GM19240 (cell line): Measurements from ENCODE around the gene SMARCC1.

DNA sequence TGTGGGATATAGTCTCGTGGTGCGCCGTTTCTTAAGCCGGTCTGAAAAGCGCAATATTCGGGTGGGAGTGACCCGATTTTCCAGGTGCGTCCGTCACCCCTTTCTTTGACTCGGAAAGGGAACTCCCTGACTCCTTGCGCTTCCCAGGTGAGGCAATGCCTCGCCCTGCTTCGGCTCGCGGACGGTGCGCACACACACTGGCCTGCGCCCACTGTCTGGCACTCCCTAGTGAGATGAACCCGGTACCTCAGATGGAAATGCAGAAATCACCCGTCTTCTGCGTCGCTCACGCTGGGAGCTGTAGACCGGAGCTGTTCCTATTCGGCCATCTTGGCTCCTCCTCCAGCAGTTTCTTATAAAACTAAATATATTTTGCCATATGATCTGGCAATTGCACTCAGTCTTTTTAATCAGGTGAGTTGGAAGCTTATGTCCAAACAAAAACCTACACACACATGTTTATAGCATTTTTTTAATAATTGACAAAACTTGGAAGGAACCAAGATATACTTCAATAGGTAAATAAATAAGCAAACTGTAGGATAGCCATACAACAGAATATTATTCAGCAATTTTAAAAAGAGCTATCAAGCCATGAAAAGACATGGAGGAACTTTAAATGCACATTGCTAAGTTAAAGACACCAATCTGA lies 71.3 kb upstream of the PRSS50 start:
- RRBS = no CpG with 5 or more reads among the region's 25 CpGs

- RRBS = 17% methylated on average over 2 of the region's 25 CpGs
These were observed 51.5 kb downstream of the MYL3 start for GRCh38 chr3:46811634-46812340.

GRCh38 chr3:46882391-46883176 lies 5.1 kb downstream of the PTH1R start:
- RRBS = 2% methylated on average over 15 of the region's 77 CpGs

GRCh38 chr3:46928125-46928693 lies 48.3 kb downstream of the CCDC12 start:
- RRBS = no CpG with 5 or more reads among the region's 3 CpGs

DNA sequence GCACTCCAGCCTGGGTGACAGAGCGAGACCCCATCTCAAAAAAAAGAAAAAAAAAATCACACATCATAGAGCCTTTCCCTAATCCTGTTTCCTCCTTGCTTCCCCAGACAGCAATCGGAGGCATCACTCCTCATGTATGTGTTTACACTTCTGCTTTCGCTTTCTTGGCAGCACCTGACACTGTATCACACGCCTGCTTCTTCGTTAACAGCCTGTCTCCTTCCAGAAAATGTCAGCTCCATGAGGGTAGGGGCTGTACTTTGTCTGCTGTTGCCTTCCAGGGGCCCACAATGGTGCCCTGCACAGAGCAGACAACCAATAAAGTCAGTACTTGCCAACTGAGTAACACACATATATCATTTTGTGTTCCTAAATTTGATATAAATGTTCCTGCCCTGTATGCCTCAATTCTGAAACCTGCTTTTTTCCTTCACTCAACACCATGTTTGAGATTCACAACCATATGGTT lies 37.7 kb downstream of the CCDC12 start:
- RRBS = no CpG with 5 or more reads among the region's 5 CpGs

DNA sequence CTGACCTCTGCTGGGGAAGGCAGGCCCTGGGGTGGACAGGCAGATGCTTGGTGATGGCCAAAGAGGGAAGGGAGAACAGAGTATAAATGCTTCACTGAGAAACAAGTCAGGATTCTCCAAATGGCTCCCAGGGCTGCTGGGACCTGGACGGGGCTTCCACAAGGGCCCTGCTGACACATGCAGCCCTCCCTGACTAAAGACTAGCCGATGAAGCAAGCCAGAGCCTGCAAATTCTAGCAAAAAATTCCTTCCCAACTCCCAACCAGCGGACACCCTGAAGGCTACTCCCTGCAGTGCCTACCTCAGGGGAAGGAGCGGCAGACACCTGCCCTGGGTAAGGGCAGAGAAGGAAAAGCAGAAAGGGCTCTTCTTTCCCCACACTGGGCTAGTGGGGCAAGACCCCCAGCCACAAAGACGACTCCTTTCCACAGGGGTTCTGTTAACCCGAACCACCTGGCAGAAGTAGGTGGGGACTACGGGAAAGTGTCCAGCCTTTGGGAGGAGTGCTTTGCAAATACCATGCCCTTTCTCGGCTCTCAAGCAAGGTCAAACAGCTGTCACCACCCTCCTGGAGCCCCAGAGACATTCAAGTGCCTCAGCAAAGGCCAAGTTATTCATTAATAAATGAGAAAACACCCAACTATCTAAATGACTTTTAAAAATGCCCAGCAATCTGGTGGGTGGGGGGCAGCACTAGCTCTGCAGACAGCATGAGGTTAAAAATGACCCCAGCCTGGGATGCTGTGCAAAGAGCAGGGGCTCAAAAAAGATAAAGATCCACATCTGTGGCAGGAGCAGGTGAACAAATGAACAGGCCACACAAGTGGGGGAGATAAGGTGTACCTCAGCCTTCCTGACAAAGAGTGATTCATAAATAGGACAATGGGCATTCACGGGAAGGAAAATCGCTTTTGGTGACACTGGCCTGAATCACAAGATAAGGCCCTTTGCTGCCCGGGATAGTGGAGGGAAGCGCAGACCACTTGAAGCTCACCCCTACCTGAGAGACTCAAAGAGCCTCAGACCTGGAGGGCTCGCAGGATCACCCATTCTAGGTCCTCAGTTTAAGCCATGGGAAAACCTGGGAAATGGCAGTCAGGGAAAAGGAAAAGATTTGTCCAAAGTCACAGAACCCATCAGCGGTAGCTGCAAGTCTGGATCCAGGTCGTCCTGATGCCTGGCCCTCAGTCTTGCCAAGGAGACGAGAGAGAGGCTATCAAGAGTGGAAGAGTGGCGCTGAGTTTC lies 33.0 kb downstream of the CCDC12 start:
- RRBS = no CpG with 5 or more reads among the region's 17 CpGs

- RRBS = no CpG with 5 or more reads among the region's 13 CpGs
These were observed 8.0 kb downstream of the CCDC12 start for GRCh38 chr3:46968333-46969184.

GRCh38 chr3:46985868-46986708 lies 6.6 kb downstream of the NBEAL2 start:
- RRBS = no CpG with 5 or more reads among the region's 7 CpGs

DNA sequence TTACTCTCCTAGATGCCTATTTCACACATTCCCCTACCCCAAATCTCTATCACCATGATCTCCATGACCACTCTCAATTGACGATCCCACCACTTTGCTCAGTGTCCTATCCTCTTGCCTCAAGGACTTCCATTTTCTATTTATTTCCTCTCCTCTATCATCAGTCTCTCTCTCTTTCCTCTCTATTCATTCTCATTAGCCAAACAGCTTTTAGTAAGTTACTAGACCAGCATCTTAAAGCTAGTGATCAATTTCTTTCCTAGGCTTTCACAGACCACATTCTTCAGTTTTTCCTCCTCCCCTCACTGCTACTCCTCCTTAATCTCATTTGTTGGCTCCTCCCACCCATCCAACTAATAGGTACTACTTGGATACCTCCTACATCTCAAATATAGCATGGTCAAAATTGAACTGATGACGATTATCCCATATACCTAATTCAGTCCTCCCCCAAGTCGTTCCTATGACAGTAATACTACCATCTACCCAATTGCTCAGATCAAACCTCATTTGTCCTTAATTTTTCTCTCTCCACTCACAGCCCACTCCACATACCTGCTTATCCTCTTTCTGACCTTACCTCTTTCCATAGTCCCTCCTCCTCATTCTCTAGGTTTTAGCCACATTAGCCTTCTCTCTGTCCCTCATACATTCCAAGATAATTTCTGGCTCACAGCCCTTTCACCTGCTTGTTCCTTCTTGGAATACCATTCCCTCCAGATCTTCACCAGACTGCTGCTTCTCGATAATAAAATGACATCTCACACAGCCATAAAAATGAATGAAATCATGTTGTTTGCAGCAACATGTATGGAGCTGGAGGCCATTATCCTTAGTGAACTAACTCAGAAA lies 28.0 kb downstream of the SETD2 start:
- RRBS = no CpG with 5 or more reads among the region's 4 CpGs

- RRBS = no CpG with 5 or more reads among the region's 11 CpGs
These were observed 960 bp downstream of the KLHL18 start for GRCh38 chr3:47283617-47284191.

- RRBS = 4% methylated on average over 5 of the region's 10 CpGs
These were observed 664 bp upstream of the PTPN23 start for GRCh38 chr3:47380235-47380479.

- RRBS = 13% methylated on average over 1 of the region's 26 CpGs
These were observed 40.0 kb downstream of the PTPN23 start for GRCh38 chr3:47420594-47421475.

GRCh38 chr3:47422030-47422364 lies 41.2 kb downstream of the PTPN23 start:
- RRBS = no CpG with 5 or more reads among the region's 2 CpGs

GRCh38 chr3:47474811-47475649 lies 711 bp downstream of the SCAP start:
- RRBS = 2% methylated on average over 14 of the region's 39 CpGs

DNA sequence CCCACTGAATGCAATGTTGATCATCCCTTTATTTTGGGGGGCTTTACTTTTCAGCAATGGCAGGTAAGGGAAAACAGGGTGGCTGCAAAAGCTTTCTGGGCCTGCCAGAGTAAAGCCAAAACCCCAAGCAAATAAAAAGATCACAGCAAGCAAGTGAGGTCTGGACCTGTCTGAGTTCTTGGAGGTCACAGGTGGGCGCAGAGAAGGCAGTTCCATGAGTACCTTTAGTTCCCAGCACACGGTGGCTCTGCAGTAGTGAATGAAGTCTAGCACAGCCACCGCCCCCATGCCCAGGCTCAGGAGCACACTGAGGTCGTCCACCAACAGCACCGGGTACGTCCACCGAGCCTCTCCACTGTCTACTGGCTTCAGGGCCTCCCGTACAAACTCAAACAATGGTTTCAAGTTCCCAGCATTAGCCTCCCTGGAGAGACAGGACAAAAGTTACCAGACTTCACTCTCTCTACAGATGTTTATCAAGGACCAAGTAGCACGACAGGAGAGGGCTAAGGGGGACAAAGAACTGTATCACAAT lies 12.0 kb downstream of the ELP6 start:
- RRBS = no CpG with 5 or more reads among the region's 9 CpGs

DNA sequence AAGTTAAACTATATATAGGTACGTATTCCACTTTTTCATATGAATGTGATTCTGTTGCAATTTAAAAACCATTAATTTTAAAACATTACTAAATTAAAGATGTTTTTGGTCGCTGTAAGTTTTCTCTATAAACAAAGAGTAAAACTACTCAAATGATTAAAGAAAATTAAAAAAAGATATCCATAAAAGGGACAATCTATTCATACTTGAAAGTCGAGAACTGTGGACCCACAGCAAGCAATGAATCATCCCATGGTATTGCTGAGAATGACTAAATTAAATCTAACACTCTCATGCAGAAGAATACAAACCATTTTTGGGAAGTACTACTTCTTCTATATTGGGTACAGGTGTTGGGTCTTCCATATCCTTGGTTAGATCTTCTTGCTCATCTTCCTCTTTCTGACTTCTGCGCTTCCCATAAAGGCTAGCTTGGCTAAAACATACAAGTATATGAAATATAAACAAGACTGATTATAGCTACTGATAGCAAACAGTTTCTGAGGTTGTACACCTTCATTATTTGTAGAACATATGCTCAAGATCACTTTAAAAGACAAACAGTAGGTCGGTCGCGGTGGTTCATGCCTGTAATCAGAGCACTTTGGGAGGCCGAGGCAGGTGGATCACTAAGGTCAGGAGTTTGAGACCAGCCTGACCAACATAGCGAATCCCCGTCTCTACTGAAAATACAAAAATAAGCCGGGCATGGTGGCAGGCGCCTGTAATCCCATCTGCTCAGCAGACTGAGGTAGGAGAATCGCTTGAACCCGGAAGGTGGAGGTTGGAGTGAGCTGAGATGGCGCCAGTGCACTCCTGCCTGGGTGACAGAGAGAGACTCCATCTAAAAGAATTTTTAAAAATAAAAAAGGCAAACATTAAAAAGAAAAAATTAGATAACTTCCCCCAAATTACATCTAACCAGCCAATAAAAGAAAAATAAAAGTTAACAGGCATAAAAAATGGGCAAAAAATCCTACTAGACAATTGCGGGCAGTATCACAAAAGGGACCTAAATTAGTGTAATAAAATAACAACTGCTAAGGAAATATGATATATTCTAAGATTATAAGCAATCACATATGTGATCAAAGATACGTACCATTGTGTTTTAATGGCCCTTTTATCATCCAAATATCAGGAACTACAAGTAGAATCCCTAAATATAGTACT lies 80.3 kb downstream of the SMARCC1 start:
- RRBS = no CpG with 5 or more reads among the region's 17 CpGs

GRCh38 chr3:47720530-47721107 lies 61.1 kb downstream of the SMARCC1 start:
- RRBS = no CpG with 5 or more reads among the region's 4 CpGs

GRCh38 chr3:47781589-47782692 lies at the start of gene SMARCC1:
SMARCC1 (minus strand) TSS chr3:47781893.
- RRBS = 2% methylated on average over 41 of the region's 95 CpGs

DNA sequence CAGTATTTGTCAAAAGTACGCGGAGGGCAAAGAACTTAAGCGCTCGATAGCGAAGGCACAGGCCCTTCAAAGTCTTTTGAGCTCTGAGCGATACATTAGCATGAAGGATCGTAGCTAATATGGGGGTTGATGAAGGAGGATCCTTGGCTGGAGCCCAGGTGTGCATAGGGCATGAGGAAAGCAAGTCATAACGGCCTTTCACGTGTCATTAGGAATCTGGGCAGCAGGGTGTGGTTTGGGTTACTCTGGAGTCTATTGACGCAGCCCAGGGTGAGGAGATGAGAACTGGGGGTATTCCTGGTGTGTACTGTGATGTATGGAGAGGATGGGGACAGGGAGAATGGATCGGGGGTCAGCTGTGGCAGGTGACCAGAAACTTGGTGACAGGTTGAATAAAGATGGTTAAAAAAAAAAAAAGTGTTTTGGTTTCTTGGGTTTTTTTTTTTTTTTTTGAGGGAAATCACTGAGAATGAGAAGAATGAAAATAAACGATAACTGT lies 712 bp upstream of the NME6 start:
- RRBS = no CpG with 5 or more reads among the region's 12 CpGs

GRCh38 chr3:48335269-48335636 lies 1.8 kb upstream of the SPINK8 start:
- RRBS = no CpG with 5 or more reads among the region's 8 CpGs